ENCODE results near the gene RPL13.

DNA sequence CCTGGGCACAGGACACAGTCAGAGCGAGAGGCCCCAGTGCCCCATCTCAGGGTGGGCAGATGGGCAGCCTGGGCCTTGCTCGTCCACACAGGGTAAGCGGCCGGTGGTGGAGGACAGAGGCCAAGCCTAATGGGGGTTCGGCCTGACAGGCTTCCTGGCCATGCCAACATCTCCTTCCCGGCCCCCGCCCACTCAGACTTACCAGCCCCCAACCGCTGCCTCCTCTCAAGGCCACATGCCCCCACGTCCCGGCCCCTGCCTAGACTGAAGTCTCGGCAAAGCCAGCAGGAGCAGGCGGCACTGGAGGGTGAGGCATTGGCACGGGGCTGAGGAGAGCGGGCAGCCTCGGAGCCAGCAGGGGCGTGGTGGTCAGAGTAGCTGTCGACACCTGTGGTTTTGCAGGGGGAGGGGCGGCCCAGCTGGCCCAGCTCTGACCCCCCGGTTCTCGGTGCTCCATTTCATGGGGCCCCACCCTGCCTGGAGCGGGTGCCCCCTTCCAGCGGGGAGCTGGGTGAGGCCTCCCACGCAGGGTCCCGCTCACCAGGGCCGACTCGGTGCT lies 4.5 kb downstream of the CDH15 start:
- PRO-cap: no peak

DNA sequence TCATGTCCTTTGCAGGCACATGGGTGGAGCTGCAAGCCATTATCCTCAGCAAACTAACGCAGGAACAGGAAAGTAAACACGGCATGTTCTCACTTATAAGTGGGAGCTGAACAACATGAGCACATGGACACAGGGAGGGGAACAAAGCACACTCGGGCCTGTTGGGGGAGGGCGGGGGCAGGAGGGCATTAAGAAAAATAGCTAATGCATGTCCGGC lies 28.9 kb downstream of the ZNF778 start:
- PRO-cap: no peak

GRCh38 chr16:89277630-89278260 lies 60.2 kb downstream of the ZNF778 start:
- PRO-cap: no peak

- PRO-cap: no peak
Measured at GRCh38 chr16:89279584-89280100, 62.1 kb downstream of the ZNF778 start.

- PRO-cap: no peak
Measured at GRCh38 chr16:89281011-89281714, 63.7 kb downstream of the ZNF778 start.

GRCh38 chr16:89323527-89324221 lies 106.2 kb downstream of the ZNF778 start:
- PRO-cap: no peak

GRCh38 chr16:89372717-89373198 lies 117.6 kb downstream of the ANKRD11 start:
- PRO-cap: no peak

DNA sequence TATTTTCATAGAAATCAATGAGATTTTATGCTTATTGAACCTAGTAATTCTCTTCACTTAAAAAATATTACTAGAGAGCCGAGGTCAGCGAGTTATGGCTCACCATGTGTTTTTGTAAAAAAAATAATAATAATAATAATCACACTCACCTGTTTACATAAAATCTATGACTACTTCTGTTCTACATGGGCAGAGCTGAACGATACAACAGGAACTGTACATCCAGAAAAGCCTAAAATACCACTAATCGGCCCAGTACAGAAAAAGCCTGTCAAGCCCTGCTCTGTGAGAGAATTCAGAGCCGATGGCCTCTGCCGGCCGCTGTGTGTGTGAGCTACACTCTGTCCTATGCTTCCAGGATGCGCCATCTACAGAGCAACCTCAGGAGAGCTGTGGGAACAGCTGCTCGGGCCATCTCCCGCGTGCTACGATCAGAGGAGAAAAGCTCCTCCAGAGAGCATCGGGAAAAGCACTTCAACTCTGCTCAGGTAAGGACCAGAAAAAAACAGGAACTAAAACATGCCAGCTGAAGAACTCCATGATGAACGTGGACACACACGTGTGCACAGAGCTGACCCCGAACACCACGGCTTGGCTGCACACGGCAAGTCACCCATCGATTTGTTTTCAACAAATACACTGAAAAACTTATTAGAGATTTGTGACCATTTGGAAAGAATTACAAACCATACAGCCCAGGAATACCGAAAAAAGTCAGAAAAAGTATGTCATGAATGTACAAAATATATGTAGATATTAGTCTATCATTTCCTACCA lies 116.0 kb downstream of the ANKRD11 start:
- PRO-cap: no peak

- PRO-cap: no peak
Measured at GRCh38 chr16:89389237-89389475, 101.2 kb downstream of the ANKRD11 start.

DNA sequence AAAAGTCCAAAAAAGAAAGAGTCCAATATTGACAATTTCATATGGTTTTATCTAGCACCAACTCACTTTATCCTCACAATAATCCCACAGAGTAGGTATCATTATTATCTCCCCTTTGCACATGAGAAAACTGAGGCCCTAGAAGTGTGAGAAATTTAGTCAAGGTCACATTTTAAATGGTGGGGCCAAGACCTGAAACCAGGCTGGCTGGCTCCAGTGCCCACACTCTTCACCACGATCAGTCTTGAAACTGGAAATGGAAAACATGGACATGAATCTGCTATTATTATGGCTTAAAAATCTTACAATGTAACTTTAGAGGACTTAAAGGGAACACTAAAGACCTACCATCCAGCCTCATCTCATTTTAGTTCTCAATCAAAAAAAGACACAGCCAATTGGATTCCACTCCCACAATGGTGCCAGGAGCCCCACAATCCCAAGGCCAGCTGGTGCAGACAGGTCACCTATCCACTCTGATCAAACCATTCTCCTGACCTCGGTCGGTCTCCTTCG lies 65.2 kb downstream of the ANKRD11 start:
- PRO-cap: no peak

DNA sequence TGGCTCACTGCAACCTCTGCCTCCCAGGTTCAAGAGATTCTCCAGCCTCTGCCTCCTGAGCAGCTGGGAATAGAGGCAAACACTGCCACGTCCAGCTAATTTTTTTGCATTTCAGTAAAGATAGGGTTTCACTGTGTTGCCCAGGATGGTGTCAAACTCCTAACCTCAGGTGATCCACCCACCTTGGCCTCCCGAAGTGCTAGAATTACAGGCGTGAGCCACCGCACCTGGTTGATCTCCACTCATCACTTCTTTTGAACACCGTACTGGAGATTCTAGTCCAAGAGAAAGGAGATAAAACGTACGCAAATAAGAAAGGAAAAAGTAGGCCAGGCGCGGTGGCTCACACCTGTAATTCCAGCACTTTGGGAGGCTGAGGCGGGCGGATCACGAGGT lies 21.1 kb downstream of the ANKRD11 start:
- PRO-cap: no peak

DNA sequence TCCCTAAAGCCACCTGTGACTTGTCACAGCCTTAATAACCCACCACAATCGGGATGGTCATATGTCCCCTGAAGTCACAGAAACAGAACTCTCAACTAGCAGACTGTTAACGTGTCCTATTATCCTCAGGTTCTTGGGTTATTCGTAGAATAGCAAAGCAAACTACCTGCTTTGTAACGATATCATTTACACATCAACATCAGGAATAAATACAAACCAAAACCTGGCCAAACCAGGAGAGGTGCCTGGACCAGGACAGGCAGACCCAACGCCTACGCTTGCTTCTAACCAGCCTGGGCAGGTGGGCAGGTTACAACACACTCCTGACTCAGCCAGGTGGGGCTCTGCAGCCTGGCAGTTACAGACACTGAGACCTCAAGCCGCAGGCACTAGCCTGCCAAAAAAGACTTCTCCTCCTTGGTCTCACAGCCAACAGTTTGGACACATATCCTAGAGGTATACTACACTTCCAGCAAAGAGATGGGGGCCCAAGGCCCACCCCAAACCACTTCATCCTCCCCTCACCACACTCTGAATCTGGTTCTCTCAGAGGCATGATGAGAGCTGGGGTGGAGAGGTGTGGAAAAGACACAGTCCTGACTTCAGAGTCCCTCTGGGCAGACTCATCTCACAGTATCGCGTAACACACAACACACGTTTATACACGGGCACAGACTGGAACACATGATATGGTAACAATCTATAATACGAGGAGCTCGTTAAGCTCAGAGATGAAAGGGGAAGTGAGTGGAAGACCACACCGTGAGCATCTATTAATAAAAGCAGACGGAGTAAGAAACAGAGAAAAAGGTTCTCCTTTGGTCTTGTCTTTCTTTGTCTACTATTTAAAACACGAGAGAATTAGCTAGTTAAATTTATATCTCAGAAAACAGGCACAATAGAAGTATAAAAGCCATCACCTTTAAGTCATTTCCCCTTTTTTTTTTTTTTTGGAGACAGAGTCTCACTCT lies 13.8 kb downstream of the ANKRD11 start:
- PRO-cap: no peak

DNA sequence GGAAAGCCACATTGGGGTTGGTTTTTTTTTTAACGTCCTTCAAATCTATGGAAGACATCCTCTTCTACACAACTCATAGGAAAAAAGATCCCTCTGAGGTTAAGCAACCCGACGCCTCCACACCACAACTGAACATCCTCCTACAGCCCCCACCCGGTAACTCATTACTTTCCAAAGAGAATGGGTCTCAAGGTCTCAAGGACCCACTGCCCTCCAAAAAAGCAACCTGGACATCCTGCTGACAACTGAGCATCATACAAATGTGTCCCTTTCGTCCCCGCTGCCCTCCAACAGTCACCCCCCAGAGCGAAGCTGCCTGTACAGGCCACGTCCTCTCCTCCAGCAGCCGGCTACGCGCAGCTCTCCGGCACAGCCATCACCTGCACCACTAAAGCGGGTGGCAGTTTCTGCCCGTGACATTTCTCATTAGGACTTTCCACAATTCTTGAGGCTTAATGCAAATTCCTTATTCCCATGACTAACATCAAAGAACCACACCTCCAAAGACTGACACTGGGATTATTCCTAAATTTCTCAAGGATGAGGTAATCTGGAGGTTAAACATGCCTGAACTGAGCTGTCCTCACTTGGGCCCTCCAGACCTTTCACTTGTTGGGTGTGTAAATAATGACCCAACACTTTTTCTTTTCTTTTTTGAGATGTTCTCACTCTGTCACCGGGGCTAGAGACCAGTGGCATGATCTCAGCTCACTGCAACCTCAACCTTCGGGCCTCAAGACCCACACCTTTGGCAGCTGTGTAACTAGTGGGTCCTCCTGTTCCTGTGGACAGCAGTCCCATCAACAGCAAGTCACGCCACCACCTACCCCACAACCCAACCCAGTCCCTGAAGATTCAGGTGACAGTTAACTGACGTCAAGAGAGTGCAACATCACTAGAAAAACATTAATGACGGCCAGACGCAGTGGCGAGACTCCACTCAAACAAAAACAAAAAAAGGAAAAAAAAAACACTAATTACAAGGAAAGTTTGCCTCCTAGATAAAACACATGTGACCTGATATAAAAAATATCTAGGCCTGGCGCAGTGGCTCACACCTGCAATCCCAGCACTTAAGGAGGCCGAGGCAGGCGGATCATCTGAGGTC lies 11.7 kb downstream of the ANKRD11 start:
- PRO-cap: no peak

DNA sequence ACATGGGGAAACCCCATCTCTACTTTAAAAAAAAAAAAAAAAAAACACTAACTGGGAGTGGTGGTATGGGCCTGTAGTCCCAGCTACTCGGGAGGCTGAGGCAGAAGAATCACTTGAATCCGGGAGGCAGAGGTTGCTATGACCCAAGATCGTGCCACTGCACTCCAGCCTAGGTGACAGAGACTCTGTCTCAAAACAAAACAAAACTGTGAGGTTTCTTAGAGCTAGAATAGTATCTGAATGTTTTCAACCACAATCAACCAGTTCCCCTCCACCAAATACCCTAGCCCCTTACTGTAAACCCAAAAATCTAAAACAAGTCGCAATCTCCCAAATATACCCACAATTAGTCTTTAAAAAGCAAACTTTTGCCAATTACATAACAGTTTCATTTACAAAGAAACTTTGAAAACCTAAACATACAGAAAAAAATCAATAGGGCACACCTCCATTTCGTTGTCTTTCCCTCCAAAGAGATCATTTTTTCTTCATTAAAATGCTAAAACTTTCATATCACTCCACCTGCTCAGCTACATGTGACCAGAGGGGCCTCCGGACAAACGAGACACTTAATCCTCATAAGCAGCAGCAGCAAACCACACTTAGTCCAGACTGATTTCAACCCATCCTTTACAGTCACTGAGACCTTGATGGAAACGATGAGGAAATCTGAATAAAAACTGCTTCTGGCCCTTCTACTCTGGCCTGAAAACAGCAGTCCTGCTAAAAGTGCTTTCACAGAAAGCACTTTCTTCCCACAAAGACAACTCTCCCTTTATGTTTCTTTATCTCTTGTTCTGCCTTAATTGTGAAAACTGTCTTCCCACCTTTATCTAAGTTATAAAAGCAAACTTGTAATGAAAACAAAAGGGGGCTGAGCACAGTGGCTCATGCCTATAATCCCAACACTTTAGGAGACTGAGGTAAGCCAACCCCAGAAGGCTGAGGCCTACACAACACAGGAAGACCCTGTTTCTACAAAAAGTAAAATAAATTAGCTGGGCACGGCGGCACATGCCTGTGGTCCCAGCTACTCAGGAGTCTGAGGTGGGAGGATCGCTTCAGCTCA lies 4.7 kb downstream of the ANKRD11 start:
- PRO-cap: no peak

DNA sequence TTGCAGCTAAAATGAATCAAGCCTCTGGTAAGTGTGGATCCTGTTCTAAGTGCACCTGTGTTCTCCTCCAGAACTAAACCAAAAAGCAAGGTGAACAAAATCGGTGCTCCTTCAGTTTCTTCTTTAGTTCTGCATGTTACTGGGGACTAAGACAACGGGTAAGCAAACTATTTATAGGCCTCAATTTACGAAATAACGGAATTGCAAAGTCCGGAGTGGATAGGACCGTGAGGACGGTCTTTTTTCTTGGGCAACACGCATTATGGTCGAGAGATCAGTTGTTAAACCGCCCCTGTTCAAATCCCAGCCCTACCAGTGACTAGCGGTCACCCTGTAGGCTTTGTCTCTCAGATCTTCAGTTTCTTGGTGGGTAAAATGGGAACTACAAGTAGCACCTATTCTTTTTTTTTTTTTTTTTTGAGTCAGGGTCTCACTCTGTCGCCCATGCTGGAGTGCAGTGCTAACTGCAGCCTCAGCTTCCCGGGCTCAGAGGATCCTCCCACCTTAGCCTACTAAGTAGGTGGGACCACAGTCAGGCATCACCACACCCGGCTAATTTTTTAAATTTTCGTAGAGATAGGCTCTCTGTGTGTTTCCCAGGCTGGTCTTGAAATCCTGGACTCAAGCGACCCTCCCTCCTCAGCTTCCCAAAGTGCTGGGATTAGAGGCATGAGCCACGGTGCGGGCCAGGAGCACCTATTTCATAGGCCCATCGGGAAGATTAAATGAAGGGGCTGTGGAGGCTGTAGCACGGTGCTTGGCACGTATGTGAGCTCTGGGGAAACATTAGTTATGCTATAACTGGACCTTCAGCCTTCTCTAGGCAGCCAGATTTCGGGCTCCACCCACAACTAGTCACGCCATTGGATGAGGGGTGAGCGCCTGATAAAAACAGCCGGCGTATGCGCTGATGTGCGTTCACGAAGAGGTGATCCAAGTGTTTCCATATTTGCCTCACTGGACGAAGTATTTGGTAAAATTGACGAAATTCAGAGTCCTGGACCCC lies 1.3 kb upstream of the ANKRD11 start:
- PRO-cap: bidirectional peak, plus-strand start at position 269 of the sequence, minus-strand start at position 147 of the sequence

DNA sequence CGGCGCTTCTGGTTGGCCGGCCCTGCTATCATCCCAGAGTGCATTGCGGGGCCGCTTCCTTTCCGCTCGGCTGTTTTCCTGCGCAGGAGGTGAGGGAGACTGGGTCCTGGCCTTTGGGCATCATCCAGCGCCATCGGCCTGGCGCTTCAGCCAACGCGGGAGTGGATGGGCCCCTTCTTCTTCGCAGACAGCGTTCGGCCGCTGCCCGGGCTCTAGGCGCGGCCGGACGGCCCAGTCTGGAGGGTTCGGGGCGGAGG lies at the start of gene RPL13:
Gene RPL13, plus strand, starts transcription at position 59 of the 257 bp plus-strand sequence.
- PRO-cap: bidirectional peak, plus-strand start at position 59 of the sequence, minus-strand start outside the sequence

DNA sequence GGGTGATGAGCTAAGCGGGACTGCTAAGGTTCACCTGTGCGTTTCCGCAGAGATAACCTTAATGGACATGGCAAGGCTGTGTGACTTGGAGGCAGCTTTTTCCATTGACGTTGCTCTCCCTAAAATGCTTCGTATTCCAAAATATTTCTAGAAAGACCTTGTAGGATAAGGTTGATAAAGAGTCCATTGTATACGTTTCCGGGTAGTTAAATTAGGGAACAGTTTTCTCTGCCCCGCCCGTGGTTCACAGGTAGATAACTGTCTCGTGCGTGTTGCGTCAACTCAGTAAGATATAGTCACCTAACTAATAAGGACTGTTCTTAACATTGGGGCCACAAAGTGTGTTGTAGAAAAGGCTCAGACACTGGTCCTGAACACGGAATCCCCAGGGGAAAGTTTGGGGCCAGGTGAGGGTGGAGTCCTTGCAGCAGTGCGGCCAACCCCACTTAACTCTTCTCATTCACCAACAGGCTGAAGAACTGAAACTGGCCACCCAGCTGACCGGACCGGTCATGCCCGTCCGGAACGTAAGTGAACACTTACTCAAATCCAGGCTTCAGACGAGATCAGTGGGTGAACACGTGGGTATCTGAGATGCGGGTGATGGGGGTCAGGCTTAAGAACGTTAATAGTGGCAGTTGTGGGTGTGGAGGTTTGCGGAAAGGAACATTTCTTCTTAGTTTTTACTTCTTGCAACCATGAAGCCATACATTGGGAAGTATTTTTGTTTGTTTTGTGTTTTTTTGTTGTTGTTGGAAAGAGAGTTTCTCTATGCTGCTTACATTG lies 1.6 kb downstream of the RPL13 start:
- PRO-cap: no peak

GRCh38 chr16:89658580-89659048 lies 978 bp downstream of the SPATA33 start:
- PRO-cap: no peak

DNA sequence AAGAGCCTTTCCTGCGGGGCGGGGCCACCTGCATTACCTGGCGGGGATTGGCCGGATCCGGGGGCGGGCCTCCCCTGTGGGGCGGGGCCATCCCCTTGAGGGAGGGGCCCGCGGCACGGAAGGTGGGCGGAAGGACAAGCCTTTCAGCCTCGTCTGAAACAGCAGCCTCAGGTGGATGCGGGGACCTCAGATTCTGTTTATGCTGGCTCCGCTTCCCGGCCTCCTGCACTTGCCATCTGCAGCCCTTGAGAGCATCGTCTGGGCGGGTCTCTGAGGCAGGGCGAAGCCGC lies 535 bp upstream of the SPATA2L start:
- PRO-cap: bidirectional peak, plus-strand start at position 149 of the sequence, minus-strand start outside the sequence

DNA sequence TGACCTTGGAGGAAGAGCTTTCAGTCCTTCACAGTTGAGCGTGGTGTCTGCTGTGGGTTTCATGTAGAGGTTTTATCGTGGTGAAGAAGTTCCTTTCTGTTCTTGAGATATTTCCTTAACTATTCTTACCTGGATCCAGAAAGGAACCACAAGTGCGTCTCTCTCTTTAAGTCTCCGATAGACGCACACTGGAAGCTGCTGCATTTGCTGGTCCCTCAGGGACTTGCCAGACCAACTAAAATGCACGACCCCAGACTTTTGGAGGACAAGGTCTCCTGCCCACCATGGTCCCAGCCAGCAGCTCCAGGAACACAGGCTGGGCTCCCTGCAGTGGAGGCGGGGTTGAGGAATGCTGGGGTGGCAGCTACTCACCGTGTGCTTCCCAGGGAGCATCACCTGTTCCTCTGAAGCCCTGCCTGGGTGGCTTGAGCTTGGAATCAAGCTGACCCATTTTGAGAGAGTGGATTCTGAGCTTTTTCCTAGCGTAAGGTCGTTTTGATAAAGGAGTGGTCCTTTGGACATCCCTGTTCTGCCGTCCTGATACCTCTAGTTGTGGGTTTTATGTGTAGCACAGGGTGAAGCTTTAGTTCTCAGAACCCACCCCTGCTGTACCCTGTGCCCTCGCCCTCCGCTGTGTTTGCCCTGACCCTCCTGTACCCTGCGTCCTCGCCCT lies 10.8 kb downstream of the ZNF276 start:
- PRO-cap: no peak

Measured in left lobe of liver (tissue), 1 donor.